Left ventricle myocardium (tissue), 1 donor: ENCODE measurements around the genes CTRB1 and CNTNAP4.

DNA sequence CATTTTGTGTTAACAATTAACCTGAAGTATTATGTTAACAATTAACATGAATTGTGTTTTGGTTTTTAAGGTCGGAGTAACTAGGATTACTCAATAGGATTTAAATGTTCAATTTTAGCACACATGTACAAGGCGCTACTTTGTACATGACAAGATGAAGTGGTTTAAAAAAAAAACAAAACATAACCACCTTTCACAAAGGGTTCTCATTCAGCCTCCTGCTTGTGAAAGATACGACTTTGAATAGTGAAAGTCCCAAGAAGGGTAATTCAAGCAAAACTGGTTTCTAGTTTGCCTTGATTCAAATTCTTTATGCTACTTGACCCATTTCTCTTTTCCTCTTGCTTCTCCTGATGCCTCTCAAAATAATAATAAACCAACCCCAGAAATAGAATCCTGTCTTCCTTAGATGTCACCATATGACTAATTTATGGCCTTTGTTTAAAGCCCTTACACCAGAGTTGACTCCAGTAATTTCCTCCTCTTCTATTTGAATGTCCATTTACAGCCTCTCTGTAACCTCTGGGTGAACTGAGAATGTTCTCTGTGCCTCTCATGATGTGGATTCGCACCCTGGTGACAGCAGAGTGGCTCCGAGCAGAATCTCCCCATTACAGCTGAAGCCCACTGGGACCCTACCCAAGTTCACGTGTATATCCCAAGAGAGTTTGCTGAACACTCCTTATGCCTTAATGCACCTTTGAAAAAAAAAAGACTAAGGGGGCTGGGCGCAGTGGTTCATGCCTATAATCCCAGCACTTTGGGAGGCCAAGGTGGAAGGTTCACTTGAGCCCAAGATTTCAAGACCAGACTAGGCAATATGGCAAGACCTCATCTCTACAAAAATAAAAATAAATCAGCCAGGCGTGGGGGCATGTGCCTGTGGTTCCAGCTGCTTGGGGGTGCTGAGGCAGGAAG is 31.4 kb downstream of the ZFHX3 start:
- PRO-cap = no peak

GRCh38 chr16:73037098-73037909 is 10.6 kb downstream of the ZFHX3 start:
- PRO-cap = no peak

- PRO-cap = bidirectional peak, plus-strand start at chr16:73047529, minus-strand start at chr16:73047446
These were observed 612 bp downstream of the ZFHX3 start for GRCh38 chr16:73047149-73047882.

GRCh38 chr16:73192317-73193069 is 144.6 kb upstream of the ZFHX3 start:
- PRO-cap = no peak

GRCh38 chr16:73890722-73891050 is 405.9 kb upstream of the PSMD7 start:
- PRO-cap = no peak

DNA sequence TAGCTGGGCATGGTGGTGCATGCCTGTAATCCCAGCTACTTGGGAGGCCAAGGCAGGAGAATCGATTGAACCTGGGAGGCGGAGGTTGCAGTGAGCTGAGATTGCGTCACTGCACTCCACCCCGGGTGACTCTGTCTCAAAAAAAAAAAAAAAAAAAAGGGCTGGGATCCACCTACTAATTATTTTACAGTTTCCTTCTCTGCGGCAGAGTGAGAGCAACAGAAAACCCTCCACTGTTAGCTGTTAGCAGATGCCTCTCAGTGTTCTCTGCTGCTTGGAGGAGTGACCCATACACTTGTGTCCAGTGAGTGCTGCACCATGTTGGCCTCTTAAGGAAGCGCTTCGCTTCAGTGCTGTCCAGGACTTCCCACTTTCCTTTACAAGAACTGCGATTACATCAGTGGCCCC is 18.3 kb upstream of the CLEC18B start:
- PRO-cap = no peak

DNA sequence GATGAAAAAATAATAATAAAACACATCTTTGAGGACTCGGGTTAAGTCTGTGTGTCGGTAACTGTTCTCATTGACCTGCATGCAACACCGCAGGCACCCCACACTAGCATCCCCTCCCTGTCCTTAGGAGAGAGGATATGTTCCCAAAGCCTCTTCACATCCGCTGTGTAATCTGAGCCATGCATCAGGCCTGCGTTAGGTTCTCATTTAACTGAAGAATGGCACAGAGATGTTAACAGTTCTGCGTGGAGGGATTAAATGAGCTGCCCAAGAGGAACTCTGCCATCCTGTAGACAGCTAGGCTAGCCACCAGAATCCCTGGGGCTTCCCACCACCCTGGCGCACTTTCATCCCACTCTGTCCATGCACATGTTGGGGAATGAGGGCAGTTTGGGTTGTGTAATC is 919 bp upstream of the GLG1 start:
- PRO-cap = no peak

DNA sequence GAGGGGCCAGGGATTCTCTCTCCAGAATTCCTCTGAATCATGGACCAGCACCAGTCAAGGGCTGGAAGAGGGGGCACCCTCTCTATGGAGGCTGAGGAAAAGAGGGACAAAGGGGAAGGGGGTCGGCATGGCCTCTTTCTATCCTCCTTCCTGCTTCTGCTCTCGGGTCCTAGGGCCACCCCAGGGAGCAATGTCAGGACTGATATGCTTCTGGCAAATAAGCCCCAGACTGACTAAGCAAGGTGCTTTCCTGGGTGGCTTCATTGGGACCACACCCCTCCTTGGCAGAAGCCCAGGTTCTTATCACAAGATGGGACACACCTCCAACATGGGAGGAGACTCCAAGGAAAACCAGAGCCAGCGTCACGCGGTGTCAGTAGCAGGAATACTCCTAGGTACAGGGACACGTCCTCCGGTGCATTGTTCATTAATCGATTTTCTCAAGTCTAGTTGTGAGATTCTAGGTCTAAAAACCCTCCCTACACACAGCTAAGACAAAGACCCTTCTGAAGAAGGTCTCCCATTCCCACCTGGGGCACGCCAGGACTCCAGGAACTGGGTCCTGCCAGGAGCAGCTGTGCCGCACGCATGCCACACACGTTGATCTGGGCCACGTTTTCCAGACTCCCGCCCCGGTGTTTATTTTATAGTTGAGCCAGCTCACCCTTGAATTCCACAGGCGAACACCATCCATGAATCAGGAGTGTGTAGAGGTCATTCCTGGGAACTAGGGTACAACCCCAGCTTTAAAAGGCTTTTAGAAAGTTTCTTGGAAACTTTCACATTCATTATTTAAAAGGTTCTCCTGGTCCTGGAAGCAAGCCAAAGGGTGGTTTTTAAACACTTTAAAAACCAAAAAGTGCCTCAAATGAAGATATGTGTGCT is 30.9 kb downstream of the FA2H start:
- PRO-cap = no peak

DNA sequence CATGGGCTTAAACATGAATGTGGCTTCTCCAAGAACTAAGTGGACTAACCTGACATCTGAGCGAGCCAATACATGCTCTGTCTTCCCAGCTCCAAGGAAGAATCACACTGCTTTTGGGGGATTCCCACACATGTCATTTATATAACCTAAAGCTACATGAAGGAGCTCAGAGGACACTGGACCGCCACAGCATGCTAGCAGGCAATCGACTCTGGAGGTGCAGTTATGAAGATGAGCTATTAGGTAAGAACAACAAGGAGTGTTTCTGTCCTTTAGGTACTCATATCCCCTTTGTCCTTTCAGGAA is 96.4 kb downstream of the WDR59 start:
- PRO-cap = no peak

DNA sequence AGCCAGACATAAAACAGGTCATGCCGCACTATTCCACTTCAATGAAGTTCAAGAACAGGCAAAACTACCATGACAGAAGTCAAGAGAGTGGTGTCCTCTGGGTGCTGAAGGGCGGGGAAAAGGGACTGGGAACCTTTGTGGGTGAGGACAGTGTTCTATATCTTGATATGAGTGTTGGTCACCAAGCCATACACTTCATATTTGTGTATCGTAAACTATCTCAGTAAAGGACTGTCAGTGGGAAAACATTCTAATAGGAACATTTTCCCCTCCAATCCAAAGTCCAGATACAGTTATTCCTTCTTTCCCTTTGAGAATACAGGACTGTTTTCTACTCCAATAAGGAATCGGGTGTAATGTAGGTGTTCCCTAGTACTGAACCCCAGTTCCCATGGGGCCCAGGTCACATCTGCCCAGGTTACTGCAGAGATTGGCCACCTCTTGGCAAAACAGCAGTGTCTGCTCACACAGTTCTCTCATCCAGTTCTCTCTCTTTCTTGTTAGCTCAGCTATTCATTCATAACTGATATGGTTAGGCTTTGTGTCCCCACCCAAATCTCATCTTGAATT is 78.1 kb downstream of the WDR59 start:
- PRO-cap = no peak

GRCh38 chr16:75106066-75106844 is 10.3 kb downstream of the LDHD start:
- PRO-cap = no peak

GRCh38 chr16:75218265-75219495 is at the start of gene CTRB1:
CTRB1 (plus strand) TSS chr16:75218988.
- PRO-cap = no peak

- PRO-cap = no peak
These were observed 24.8 kb downstream of the GABARAPL2 start for GRCh38 chr16:75590965-75591470.

DNA sequence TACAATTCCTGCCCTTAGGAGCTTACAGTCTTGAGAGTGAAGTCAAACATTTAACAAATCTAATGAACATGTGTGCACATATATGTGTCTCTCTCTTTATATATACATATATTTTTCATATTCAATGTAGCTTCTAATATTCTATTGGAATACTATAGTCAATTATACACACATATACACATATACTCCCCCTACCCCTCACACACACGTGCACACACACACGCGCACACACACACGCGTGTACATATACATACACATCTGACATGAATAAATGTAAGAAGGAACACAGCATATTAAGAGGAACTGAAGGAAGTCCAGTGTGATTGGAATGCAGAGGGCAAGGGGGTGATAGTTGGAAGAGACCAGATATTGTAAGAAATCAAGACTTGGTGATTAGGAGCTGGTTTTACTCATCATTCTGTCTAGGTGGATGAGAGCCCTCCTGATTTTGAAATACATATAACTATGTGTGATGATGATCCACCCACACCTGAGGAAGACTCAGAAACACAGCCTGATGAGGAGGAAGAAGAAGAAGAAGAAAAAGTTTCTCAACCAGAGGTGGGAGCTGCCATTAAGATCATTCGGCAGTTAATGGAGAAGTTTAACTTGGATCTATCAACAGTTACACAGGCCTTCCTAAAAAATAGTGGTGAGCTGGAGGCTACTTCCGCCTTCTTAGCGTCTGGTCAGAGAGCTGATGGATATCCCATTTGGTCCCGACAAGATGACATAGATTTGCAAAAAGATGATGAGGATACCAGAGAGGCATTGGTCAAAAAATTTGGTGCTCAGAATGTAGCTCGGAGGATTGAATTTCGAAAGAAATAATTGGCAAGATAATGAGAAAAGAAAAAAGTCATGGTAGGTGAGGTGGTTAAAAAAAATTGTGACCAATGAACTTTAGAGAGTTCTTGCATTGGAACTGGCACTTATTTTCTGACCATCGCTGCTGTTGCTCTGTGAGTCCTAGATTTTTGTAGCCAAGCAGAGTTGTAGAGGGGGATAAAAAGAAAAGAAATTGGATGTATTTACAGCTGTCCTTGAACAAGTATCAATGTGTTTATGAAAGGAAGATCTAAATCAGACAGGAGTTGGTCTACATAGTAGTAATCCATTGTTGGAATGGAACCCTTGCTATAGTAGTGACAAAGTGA is 8.6 kb downstream of the TERF2IP start:
- PRO-cap = no peak

GRCh38 chr16:76277190-76277686 is at the start of gene CNTNAP4:
CNTNAP4 (plus strand) TSS chr16:76277401.
- PRO-cap = no peak

DNA sequence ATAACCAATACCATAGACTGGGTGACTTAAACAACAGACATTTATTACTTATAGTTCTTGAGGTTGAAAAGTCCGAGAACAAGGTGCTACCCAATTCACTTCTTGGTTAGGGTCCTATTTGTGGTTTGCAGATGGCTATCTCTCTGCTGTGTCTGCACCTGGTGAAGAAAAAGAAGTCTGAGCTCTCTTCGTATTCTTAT is 142.4 kb downstream of the CNTNAP4 start:
- PRO-cap = no peak

- PRO-cap = bidirectional peak, plus-strand start at chr16:77722514, minus-strand start at chr16:77722326
These were observed 208 bp upstream of the NUDT7 start for GRCh38 chr16:77722163-77722449.

DNA sequence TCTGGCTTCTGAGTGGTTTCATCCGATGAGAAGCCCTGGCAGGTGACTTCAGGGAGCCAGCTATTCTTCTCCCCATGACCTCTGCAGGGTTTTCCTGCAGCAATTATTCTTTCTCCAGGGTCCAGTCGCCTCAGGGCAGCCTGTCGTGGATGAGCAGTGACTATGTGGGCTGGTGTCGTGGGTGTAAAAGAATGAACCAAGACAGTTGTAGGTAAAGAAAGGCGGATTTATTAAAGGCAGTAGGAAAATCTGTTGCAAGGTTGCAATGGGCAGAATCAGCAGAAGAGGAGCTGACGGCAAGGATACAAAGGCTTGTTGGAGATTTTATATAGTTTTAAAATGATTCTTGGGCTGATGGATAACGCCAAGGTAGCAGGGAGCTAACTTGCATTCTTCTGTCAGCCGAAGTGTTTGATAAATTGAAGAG is 6.9 kb upstream of the WWOX start:
- PRO-cap = no peak

GRCh38 chr16:78461110-78461831 is 361.8 kb downstream of the WWOX start:
- PRO-cap = no peak

GRCh38 chr16:78463553-78464408 is 364.3 kb downstream of the WWOX start:
- PRO-cap = no peak